Mammary microvascular endothelial cell (primary cell): ENCODE measurements around a stretch of chr9.

DNA sequence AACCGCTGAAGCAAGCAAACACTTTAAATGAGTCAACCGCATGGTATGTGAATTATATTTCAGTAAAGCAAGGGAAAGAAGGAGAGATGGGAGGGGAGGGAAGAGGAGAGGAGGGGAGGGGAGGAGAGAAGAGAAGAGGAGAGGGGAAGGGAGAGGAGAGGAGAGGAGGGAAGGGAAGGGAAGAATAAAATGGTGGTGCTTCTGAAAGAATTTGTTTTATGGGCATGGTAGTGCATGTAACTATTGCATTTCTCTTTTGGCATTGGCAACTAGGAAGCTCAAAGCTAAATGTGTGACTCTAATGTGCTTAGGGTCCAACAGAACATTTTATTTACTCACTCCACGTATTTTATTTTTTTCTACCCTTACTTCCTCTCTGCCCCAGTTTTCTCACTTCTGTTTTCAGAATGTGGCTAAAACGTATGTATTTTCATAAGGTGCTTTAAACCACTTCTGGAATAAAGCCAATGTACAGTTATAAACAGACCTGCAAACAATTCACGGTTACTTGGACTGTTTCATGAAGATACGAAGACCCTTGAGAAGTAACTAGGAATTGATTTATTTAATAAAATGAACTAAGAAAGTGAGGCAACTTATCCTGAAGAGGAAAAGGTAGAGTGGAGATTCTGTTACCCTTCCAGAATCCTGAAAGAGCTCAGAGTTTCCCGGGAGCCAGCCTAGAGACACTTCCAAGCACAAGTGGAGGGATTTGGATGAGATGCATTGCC is 21.0 kb downstream of the AKNA start:
- RAMPAGE, long total RNA, result no peak

GRCh38 chr9:114512300-114512910 is 7.1 kb upstream of the WHRN start:
- RAMPAGE, long total RNA, result no peak

GRCh38 chr9:114690896-114691479 is 9.0 kb upstream of the TEX48 start:
- RAMPAGE, long total RNA, result no peak

GRCh38 chr9:114902542-114903493 is 27.6 kb downstream of the TNFSF8 start:
- RAMPAGE, long total RNA, result no peak

GRCh38 chr9:115027797-115027996 is 90.3 kb downstream of the TNC start:
- RAMPAGE, long total RNA, result no peak

- RAMPAGE, long total RNA, result no peak
These were observed 77.0 kb downstream of the TNC start for GRCh38 chr9:115040902-115041441.

GRCh38 chr9:115115736-115116338 is 2.1 kb downstream of the TNC start:
- RAMPAGE, long total RNA, result no peak

- RAMPAGE, long total RNA, result no peak
These were observed 1.0 kb upstream of the TNC start for GRCh38 chr9:115118892-115119483.

DNA sequence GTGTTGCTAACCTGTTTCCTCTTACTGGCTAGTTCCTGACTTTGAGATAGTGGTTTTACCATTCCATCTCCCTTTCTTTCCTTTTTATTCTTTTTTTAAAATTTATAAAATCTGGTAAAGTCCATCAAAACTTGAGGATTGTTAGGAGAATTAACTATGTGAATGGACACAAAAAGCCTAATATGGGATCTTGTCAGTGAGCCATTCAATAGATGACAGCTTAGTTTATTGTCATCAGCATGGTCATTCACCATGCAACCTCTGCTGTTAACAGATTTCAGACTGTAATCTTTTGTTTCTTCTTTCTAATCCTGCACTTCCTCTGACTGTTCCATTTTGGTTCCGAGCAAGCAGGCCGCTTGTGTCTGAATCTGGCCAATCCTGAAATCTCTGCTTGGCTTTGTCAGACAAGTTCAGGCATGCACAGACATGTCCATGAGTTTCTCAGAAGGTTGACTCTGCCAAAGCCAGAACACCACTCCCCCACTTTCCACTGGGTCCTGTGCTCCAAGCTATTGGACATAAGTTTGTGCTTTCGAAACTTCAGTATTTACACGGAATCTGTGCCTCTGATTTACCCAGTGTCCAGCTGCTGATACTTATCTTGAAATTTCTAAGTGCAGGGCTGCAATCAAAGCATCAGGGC is 209.6 kb upstream of the PAPPA start:
- RAMPAGE, long total RNA, result no peak

GRCh38 chr9:116153006-116153383 is 596 bp upstream of the PAPPA start:
- RAMPAGE, long total RNA, result no peak

- RAMPAGE, long total RNA, result no peak
These were observed 241.7 kb downstream of the PAPPA start for GRCh38 chr9:116395258-116395768.

DNA sequence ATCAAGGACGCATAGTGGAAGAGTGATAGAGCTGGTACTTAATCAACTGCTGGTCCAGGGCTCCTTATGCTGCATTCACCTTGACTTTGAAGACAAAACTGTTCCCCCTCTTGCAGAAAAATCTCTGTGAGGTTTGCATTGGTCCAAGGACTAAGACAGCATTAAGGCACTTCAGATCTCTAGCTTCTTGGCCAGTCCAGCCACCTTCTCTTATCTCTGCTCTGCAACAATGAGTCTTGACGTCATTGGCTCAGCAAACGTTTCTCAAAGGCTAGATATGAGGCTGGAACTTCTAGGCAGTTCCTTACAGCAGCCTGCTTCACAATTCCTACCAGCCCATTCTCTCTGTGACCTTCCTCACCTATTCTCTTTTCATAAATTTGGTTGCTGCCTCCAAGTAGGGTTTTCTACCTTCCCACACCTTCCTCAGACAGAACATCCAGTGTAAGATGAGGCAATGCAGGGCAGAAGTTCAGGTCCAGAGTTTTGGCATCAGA is 220.9 kb upstream of the TRIM32 start:
- RAMPAGE, long total RNA, result no peak

- RAMPAGE, long total RNA, result no peak
These were observed 120.0 kb upstream of the TRIM32 start for GRCh38 chr9:116566914-116567774.

- RAMPAGE, long total RNA, result no peak
These were observed 39.7 kb upstream of the TRIM32 start for GRCh38 chr9:116647425-116647810.

GRCh38 chr9:116693032-116693573 is 6.0 kb downstream of the TRIM32 start:
- RAMPAGE, long total RNA, result no peak

DNA sequence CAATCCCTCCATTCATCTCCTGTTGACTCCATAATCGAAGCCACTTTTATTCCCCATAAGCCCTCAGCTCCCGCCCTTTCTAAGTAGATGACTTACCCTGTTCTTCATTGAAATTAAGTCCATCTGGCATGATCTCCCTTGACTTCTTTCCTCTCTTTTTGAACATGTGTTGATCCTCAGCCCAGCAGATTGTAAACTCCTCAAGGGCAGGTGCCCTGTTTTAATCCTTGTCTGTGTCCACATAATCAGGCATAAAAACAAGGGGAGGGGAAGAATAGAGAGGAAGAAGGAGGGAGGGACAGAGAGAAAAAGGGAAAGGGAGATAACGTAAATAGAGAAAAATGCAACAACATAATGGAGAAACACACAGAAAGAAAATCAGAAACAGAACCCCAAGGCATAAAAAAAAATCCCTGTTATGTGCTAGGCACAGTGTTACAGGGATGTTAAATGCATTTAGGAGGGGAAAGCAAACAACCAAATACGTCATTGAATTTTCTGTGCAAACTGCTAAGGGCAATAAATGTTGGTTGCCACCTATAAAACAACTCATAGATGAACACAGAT is 51.1 kb upstream of the ASTN2 start:
- RAMPAGE, long total RNA, result no peak

DNA sequence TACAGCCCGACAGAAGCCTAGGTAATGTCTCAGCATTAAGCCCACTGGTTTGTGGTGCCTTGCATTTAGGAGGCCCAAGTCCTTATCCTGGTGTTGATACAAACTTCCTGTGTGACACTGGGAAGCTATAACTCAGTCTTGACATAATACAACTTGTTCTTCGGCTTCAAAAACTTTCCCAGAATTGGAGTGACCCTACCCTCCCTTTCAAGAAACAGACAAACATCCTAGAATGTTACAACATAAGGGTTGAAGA is 21.1 kb downstream of the TLR4 start:
- RAMPAGE, long total RNA, result no peak

DNA sequence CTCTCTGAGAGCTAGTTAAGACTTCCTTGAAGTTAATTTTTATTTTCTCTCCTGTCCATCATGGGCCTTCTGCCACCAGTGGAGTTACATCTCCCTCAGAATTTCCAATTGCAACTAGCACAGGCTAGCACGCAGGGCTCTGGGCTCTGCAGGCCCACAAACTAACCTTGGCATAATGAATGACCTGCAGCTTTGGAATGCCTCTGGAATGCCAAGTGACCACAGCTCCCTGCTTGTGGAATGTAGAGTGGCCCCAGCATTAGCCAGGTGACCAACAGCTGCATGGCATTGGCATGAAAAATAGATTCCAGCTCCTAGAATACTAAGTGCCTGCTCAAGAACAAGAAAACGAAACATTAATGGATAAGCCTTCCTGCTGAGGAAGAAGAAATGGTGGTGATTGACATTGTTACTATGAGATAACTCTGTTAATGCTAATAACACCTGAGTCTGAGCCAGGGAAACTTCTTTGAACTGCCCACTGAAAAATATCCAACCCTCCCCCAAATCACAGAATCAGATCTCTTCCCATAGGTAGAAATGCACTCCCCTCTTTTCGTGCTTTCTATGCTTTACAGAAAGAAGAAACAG is 726.0 kb downstream of the BRINP1 start:
- RAMPAGE, long total RNA, result no peak

DNA sequence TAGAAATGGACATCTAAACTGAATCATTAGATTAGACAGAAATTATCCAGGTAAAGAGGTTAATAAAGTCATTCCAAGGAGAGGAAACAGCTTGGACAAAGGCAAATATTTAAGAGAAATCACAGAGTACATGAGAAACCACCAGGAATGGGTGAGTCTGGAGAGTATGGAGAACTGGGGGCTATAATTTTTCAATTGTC is 235.1 kb downstream of the CDK5RAP2 start:
- RAMPAGE, long total RNA, result no peak

DNA sequence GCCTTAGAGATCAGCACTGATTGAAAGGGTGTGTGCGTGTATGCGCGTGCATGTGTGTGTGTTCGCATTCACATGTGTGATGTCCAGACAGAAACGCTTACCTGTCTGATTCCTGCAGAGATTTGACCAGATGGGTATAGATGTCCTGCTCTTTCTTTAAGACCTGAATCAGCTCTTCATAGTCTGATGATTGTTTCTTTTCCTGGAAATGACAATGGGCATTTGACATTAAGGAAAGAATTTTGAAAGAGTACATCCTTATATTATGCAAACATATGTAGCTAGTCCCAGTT is 102.8 kb downstream of the CDK5RAP2 start:
- RAMPAGE, long total RNA, result no peak